ENCODE measurements around a stretch of chr11.

DNA sequence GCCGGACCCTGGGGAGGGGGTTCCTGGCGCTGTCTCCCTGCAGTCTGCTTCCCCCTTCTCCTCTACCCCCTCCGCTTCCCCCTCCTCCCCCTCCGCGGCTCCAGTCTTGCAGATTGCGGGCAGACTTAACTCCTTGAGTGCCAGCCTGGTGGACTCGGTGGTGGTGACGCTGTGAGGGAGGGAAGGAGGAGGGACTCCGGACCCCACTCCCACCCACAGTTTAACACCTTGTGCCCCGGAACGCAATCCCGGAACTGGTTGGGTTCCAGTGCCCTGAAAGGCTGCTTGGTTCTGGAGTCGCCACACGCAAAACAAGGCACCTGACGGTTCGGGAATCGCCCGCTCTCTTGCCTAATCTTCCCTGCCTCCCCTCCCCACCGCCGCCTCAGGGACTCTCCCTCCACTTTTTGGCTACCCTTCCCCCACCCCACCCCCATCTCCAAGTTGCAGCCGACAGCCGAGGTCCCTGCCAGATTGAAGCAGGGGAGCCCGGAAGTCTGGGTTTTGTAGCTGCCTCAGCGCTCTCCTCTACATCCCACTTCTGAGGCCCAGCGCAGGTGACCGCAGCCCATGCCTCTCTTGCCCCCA, 3.9 kb upstream of the BCL9L start:
- RAMPAGE, long total RNA: no peak
- RRBS: no CpG with 5 or more reads among the region's 26 CpGs

- RAMPAGE, long total RNA: no peak
- RRBS: no CpG with 5 or more reads among the region's 4 CpGs
These were observed 16.6 kb downstream of the MCAM start for GRCh38 chr11:119300122-119300963.

- RAMPAGE, long total RNA: no peak
- RRBS: no CpG with 5 or more reads among the region's 10 CpGs
These were observed 1.6 kb downstream of the C1QTNF5 start for GRCh38 chr11:119338930-119339536.

DNA sequence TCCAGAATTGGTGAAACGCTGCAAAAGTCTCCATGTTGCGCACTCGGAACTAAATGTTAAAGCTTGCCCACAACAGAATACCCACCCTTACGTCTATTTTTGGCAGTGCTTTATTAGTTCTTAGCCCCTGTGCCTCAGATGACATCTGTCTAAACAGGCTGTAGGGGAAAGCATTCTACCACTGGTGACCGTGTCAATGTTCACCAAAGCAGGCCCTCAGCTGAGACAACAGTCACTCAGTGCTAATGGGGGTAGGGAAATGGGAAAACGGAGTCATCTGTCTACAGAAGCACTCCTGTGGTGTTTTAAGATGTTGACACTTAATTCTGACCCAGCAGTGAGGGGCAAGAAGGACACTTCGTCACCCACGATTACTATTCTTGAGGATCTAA, 15.4 kb upstream of the MFRP start:
- RAMPAGE, long total RNA: no peak
- RRBS: no CpG with 5 or more reads among the region's 8 CpGs

DNA sequence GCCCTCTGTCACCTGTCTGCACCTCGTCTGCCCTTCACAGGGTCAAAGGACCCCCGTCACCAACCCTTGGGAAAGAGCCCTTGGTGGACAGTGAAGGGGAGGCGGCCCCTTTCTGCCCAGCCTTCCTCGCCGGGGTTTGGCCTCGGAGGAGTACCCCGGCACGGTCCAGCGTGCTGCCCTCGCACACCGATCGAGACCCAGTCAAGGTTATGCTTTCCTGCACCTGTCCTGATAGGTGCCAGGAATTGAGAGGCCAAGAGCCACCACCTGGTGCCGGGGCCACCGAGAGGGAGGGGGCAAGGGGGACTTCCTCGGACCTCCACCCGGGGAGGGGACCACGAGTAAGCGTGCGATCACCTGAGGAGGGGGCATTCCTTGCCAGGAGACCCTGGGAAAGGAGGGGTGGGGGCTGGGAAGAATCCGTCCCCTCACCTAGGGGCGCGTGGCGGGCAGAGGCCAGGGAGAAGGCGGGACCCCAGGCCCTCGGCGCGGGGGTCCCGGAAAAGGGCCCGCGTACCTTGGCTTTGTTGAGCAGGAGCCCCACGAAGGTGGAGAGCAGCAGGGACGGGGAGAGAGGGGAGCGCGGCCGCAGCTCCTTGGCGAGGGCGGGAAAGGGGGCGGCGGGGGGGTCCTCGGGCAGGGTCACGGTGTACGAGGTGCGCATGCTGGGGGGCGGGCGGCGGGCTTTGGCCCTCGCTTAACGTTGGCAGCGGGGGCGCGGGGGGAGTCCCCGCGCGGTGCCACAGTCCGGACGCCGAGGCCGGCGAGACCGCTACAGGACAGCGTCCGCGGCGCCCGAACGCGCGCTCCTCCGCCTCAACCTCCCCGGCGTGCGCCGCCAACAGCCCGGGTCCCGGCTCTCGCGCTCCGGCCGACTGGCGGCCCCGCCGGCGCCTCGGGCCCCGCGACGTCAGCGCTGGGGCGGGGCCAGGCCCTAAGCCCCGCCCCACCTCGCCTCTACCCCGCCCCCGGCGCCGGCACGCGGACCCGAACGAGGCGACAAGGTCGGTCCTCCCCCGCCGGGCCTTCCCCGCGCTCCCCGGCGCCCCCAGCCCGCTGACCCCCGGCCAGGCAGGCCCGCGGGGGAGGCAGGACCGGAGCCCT, 17.2 kb upstream of the MFRP start:
- RAMPAGE, long total RNA: no peak
- RRBS: 3% methylated on average over 38 of the region's 112 CpGs

DNA sequence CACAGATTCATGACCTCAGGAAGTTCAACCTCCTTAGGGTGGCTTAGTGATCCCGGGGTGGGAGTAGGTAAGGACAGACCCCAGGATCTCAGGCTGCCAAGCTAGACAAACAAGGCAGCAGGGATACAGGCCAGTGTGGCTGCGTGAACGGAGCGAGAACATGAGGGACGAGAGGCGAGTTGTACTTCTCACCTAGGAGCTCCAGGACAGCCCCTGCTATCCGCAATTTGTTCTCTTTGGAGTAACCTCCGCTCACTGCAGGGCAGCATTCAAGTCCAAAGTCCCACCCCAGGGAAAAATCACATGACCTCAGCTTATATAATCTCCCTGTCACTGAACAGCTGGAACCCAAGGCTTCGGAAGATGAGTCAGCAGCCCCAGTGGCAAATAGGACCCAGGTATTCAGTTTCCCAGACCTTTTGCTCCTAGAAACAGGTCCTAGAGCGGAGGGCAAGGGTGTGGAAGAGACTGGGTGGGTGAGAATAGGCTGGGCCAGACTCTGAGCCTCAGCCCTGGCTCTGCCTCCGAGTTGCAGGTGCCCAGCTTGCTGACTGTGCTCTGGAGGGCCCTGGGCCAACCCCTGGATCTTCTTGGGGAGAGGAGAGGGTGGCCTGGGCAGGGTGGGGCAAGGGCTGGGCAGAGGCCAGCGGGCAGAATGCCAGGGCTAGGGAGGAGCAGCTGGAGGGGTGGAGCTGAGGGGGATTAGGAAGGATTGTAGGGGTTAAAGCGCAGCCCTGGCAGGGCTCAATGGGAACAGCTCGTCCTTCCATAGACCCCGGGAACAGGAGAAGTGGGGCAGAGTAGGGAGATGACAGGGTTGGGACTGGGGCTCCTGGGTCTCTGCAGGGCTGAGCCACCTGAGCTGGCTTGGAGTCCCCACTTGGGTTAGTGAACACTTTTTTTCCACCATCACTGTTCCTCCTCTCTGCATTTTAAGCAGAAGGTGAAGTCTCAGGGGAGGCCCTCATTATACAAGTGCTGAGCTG, 13.0 kb downstream of the USP2 start:
- RAMPAGE, long total RNA: no peak
- RRBS: no CpG with 5 or more reads among the region's 15 CpGs

DNA sequence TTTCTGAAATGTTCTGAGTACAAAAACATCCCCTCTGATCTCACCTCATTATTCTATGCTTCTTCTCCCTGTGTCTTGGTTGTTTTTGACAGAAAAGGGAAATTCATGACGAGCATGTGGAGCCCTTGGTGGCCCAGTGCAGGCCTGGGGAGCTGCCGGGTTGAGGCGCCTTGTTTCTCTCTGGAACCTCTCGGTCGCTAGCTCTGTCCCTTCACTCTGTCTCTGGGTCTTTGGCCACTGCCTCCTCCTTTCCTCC, 63.0 kb upstream of the THY1 start:
- RAMPAGE, long total RNA: no peak
- RRBS: no CpG with 5 or more reads among the region's 5 CpGs

GRCh38 chr11:119661645-119662255, 67.2 kb downstream of the NECTIN1 start:
- RAMPAGE, long total RNA: no peak
- RRBS: no CpG with 5 or more reads among the region's 10 CpGs

DNA sequence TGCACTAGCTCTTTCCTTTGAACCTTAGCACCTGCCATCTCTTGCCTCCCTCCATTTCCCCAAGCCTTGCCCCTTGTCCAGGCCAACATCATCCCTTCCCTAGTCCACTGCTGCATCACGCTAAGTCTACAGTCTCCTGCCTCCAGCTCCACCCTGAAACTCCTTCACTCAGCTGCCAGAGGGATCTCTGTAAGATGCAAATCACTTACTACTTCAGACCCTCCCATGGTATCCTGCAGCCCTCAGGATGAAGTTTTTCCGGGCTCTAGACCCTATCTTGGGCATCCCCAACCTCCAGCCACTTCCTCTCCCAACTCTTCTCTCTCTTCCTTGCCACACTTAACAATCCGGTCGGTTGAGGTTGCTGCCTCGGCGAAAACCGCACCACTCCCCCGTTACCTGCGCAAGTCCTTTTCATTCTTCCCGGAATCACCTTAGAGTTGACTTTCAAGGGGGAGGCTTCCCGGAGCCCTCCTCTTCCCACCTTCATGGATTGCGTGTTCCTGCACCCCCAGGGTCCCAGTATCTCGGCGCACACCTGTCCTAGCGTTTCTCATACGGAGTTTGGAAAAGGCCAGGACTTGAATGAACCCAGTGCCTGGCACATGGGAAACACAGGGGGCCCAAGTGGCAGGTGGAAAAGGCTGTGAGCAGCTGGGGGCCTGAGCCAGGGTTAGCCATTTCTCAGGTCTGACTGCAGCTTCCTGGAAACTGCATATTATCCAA, 42.5 kb downstream of the NECTIN1 start:
- RAMPAGE, long total RNA: no peak
- RRBS: 91% methylated on average over 9 of the region's 16 CpGs

DNA sequence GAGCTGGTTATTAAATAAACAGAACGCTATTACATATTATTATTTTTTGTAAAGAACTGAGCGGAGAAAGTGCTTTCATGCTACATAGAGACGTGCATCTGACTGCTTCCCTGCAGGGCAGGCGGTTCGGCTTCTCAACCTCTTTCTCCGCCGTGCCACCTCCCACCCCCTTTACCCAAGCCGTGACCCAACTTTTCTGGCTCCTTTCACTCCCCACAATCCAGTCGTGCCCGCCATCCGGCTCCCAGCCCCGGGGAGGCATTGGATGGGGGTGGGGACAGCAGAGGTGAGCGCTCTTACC, 875 bp downstream of the NECTIN1 start:
- RAMPAGE, long total RNA: no peak
- RRBS: no CpG with 5 or more reads among the region's 13 CpGs

- RAMPAGE, long total RNA: no peak
- RRBS: no CpG with 5 or more reads among the region's 9 CpGs
These were observed 25.5 kb upstream of the OAF start for GRCh38 chr11:120185052-120186029.

- RAMPAGE, long total RNA: no peak
- RRBS: no CpG with 5 or more reads among the region's 7 CpGs
These were observed 2.0 kb upstream of the OAF start for GRCh38 chr11:120208808-120209294.

DNA sequence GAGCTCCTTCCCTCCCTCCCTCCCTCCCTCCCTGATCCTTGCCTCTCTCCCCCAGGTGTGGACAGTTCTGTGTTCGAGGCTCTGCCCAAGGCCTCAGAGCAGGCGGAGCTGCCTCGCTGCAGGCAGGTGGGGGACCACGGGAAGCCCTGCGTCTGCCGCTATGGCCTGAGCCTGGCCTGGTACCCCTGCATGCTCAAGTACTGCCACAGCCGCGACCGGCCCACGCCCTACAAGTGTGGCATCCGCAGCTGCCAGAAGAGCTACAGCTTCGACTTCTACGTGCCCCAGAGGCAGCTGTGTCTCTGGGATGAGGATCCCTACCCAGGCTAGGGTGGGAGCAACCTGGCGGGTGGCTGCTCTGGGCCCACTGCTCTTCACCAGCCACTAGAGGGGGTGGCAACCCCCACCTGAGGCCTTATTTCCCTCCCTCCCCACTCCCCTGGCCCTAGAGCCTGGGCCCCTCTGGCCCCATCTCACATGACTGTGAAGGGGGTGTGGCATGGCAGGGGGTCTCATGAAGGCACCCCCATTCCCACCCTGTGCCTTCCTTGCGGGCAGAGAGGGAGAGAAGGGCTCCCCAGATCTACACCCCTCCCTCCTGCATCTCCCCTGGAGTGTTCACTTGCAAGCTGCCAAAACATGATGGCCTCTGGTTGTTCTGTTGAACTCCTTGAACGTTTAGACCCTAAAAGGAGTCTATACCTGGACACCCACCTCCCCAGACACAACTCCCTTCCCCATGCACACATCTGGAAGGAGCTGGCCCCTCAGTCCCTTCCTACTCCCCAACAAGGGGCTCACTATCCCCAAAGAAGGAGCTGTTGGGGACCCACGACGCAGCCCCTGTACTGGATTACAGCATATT, 10.9 kb upstream of the POU2F3 start:
- RAMPAGE, long total RNA: no peak
- RRBS: no CpG with 5 or more reads among the region's 18 CpGs

GRCh38 chr11:120294894-120295532, 30.1 kb upstream of the TLCD5 start:
- RAMPAGE, long total RNA: no peak
- RRBS: no CpG with 5 or more reads among the region's 8 CpGs

GRCh38 chr11:120326328-120326527, 1.1 kb downstream of the TLCD5 start:
- RAMPAGE, long total RNA: no peak
- RRBS: no CpG with 5 or more reads among the region's 1 CpG

- RAMPAGE, long total RNA: no peak
- RRBS: no CpG with 5 or more reads among the region's 8 CpGs
These were observed 1.7 kb downstream of the ARHGEF12 start for GRCh38 chr11:120337894-120338327.

DNA sequence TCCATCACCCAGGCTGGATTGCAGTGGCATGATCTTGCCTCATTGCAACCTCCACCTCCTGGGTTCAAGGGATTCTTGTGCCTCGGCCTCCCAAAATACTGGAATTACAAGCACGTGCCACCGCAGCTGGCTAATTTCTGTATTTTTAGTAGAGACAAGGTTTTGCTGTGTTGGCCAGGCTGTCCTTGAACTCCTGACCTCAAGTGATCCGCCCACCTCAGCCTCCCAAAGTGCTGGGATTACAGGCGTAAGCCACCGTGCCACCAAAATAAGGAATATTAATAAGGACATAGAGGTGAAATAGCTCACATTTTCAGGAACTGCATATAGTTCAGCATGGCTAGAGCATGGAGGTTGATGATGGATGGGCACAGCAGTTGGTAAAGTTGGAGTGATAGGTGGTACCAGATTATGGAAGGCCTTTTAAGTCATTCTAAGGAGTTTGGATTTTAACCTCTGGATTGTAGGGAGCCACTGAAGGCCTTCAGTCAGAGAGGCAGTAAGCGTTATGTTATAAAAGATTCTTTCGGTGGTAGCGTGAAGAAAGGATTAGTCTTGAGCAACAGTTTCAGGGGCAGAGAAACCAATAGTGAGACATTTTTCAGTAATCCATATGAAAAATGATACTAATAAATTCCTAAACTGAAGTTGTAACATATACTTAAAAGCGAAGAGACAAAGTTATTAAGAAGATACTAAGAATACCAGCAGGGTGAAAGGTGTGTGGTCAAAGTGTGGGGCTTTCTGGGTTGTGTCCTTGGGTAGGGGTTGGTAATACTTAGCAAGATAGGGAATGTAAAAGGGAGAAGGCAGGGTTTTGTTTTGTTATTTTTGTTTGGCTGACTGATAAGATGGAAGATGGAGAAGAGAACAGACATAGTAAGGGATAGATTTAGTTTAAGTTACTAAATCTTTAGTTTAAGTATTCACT, 21.7 kb downstream of the ARHGEF12 start:
- RAMPAGE, long total RNA: no peak
- RRBS: no CpG with 5 or more reads among the region's 10 CpGs

DNA sequence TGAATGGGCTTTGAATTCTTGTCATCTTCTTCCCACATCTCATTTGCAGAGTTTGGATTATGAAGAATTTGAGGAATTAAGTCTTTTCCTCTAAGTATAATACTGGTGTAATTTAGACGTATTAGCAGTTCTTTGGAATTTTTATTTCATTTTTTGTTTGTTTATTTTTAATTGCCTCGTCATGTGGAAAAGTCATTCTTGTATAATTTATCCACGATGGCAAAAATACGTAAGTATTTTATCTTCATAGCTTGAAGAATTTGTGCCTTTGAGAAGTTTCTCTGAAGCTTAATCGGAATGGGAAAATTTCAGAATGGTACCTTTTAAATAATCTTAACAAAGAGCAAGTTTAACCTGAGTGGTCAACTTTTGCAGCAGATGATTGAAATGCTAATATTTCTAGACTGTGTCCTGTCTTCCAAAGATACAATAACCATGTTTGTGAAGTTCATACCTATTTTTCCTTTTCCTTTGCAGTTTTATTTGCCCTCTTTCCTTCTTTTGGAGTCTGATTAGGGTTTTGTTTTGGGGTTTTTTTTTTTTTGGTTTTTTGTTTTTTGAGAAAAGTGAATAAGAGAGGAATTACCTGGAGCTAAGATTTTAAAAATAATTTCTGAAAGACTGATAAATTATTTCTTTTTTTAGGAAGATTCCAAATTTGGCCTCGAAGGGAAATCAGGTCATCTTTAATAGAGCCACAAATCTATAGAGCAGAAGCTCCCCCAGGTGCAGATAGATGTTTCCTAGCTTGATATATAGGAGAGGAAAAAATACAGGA, 73.7 kb downstream of the ARHGEF12 start:
- RAMPAGE, long total RNA: no peak
- RRBS: no CpG with 5 or more reads among the region's 6 CpGs

DNA sequence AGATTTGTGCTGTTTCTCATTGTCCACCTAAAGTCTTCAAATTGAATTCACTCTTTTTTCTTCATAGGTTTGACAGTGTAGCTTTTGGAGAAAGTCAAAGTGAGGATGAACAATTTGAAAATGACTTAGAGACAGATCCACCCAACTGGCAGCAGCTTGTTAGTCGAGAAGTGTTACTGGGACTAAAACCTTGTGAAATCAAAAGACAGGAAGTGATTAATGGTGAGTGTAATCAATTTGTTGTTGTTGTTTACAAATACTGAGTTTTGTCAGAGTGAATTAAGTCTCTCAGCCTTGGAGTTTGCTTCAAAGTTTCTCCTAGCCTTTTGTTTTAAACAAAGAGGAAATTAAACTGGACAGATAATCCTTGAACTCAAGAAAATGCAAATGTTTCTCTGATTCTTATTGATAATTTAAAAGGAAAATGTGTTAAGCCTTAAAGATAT, 53.5 kb upstream of the GRIK4 start:
- RAMPAGE, long total RNA: no peak
- RRBS: no CpG with 5 or more reads among the region's 1 CpG

DNA sequence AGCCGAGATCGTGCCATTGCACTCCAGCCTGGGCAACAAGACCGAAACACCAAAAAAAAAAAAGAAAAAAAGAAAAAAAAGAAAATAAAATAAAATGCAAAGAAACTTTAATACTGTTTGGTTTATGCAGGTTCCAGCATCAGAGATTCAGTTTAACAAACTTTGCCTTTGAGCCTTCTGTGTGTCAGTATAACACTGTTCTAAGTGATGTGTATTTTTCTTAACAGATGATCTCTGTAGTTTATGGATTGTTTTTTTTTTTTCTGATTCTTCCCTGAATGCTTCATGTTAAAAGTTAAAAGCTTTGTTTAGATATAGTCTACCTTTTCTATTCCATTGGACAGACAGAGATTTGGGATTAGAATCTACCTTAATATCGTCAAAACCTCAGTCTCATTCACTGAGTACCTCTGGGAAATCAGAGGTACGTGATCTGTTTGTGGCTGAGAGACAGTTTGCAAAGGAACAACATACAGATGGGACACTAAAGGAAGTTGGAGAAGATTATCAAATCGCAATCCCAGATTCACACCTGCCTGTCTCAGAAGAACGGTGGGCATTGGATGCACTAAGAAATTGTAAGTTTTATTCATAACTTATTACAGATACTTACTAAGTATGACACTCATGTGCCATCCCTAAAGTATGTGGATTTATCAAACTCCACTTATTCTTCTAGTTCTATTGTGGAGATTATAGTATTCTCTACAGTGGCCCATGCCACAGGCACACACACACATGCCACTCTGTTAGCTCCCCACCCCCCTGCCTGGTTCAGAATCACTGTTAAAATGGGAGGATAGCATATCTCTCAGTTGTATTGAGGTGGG, 33.5 kb upstream of the GRIK4 start:
- RAMPAGE, long total RNA: no peak
- RRBS: no CpG with 5 or more reads among the region's 7 CpGs

All from epithelial cell of alveolus of lung (primary cell).